HT1080 (cell line): Measurements from ENCODE around the genes ORAI2, ALKBH4, FAM185A and RELN.

DNA sequence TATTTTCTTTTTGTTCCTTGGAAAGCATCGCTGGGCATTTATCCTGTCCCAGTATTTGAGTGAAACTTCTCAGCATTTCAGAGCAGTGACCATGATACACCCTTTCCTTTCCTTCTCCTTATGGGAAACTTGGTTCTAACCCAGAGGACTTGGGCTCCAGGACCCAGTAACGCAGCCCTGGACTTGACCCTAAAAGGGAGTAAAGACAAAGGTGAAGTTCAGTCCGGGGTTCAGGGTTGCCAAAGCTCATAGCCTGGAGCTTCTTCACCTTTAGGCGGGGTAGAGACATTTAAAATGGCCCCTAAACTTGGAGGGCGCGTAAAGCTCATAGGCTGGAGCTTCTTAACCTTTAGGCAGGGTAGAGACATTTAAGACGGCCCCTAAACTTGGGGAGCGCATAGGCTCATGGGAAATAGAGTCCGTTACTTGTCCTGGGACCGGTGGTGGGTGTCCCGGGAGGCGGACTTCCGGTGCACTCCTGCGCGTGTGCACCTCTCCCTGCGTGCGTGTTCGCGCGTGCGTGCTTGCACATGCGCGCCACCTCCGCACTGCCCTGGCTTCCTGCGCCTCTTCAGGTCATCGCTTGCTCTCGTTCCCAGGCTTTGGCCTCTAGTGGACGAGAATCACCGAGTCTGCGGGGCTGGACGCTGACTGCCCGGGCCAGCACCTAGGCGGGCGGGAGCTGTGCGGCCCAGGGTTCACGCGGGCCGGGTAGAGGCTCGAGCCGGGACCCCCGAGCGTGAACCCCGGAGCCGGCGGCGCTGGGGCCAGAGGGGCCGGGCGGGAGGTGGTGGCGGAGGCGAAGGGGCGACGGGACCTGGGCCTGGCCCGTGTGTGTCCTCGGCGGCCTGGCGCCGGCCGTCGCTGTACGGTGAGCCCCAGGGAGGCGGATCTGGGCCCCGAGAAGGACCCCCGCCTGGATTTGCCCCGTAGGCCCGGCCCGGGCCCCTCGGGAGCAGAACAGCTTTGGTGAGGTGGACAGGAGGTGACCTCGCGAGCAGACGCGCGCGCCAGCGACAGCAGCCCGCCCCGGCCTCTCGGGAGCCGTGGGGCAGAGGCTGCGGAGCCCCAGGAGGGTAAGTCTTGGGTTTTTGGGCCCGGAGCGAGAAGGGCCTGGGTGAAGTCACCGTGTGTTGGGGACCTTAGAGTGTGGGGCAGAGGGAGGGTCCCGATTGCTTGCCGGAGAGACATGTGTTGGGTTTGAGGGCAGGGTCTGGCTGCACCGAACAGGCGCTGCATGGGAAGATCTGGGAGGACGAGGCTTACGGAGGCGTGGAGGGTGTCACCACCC lies 7.5 kb upstream of the SPDYE6 start:
RAMPAGE:
- cytosol, long total RNA: no peak
- long total RNA: no peak
- nucleus, long total RNA: no peak

GRCh38 chr7:102384887-102385472 lies 11.2 kb upstream of the PRKRIP1 start:
RAMPAGE:
- cytosol, long total RNA: no peak
- long total RNA: no peak
- nucleus, long total RNA: no peak

DNA sequence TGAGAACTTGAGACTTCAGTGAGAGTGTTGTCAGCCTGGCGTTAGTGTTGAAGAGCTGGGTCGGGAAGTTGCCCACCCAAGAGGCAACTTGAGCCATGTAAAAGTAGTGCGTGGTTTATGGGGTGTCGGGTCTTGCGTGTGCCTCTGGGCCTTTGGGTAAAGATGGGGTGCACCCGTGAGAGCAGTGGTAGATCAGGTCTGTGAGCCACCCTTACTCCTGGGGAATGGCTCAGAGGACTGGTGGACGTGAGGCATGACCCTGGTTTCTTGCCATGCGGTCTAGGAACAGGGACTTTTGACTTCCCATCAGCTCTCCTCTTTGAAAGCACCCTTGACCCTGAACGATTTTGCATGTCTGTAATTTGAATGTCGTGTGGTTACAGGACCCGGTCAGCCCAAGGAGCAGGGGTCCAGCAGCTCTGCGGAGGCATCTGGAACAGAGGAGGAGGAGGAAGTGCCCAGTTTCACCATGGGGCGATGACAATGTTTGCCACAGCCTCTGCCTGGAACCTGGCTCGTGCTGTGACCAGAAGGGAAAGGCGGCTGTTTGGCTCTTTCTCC lies 8.7 kb upstream of the ORAI2 start:
RAMPAGE:
- cytosol, long total RNA: no peak
- long total RNA: no peak
- nucleus, long total RNA: no peak

DNA sequence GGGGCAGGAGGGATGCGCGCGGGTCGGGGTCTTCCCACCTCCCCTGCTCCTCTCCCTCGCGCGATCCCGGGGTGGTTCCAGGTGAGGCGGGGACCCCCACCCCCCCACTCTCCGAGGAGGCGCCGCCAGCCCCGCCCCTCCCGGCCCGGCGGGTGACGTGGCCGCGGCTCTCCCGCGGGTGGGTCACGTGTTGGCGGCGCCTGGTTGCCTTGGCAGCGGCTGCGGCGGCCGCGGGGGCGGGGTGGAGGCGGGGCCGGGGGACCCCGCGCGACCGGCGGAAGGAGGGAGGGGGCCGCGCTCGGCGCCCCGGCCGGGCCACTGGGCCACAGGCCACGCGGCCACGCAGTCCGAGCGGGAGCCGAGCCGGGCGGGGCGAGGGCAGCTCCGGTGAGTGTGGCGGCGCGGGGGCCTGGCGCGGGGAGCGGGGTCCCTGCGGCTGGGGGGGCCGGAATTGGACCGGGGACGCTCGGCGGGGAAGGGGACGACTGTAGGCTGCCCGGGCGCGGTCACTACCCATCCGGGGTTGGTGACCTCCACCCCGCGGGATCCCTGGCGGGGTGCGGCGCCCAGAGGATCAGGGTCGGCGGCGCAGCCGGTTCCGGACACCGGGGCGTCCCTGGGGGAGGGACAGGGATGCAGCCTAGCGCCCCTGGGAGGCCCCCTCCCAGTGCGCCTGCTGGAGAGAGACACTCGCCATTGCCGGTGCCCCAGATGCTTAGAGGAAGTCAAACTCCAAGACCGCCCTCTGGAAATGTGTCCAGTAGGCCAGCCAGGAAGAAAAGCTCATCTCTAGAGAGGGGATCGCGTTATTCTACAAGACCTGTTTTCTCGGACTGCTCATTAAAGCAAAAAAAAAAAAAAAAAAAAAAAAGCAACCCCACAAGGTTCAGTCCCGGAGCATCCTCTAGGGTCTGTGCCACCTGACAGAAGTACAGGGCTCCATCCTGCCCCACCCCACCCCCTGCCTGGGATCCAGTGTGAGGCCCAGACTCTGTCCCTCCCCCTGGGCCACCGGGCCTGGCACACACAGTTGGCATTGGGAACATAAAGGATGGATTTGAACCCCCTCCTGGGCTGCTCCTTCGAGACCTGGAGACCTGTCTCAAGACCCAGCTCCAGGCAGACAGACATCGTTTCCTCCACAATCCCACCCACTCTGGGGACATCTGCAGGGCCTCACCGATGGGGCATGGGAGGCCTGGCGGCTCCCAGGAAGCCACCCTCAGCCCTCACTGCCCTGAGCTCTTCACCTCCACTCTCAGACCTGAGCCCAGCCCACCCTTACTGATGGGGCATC lies at the start of gene ORAI2:
Gene ORAI2, plus strand, starts transcription at position 301 of the 1,297 bp plus-strand sequence.
RAMPAGE:
- cytosol, long total RNA: no peak
- long total RNA: no peak
- nucleus, long total RNA: no peak

DNA sequence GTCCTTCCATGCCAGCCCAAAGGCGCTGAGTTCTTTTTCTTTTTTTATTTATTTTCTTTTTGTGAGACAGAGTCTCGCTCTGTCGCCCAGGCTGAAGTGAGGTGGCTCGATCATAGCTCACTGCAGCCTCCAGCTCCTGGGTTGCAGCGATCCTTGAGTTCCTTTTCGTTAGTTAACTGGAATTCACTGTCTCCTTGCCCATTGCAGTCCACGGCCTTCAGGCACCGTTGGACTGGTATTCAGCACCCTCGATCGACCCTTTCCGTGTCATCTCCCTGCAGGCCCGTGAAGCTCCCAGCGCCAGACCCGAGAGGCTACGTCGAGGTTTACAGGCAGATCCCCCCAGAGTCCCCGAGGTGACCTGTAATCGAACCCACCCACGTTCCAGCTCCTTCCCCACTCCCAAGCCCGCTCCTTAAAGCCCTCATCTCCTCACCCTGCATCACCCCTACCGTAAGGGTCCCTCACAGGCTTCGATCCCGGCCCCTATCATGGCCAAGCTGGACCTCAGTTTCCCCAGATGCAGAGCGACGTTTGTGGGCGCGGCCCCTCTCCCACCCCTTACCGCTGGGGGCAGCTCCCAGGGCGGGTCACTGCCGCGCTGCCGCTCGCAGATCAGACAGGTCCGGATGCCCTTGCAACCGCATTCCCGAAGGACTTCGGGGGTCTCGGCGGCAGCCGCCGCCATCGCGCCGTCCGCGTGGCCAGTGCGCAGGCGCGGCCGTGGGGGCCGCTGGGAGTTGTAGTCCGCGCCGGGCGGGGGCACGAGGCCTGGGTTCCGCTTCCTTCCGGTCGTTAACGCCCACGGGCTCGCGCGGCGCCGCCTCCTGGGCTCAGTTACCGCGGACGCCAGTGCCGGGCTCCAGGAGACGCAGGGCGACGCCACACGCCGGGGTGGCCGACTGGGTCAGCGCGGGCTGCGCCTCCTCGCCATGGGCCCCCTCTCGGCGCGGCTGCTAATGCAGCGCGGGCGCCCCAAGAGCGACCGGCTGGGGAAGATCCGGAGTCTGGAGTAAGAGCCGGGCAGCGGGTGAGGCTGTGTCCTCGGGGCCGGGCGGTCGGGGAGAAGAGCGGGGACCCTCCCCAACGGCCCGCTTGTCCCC lies at the start of gene ALKBH4:
Gene ALKBH4, minus strand, starts transcription at position 715 of the 1,103 bp plus-strand sequence.
RAMPAGE:
- cytosol, long total RNA: no peak
- long total RNA: no peak
- nucleus, long total RNA: no peak

DNA sequence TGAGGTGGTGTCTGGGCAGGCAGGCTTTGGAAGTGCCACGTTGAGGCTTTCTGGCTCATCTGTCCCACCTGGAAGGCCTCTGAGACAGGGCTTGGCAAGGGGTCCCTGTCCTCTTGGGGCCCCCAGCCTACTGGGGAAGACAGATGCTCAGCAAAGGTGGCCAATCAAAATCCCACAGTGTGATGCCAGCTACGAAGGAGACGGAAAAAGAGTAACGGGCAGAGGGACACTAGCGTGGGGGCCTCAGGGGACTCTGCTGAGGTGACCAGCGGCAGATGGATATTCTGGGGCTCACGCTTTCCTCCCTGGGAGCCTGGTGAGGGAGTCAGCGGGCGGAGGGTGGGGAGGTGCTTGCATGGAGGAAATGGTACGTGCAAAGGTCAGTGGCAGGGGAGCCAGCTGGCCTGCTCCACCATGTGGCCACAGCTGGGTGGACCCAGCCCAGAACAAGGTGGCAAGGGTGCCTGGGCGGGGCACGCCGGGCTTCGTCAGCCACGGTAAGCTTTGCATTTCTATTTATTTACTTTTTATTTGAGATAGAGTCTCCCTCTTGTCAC lies 5.5 kb downstream of the LRWD1 start:
RAMPAGE:
- cytosol, long total RNA: no peak
- long total RNA: no peak
- nucleus, long total RNA: no peak

DNA sequence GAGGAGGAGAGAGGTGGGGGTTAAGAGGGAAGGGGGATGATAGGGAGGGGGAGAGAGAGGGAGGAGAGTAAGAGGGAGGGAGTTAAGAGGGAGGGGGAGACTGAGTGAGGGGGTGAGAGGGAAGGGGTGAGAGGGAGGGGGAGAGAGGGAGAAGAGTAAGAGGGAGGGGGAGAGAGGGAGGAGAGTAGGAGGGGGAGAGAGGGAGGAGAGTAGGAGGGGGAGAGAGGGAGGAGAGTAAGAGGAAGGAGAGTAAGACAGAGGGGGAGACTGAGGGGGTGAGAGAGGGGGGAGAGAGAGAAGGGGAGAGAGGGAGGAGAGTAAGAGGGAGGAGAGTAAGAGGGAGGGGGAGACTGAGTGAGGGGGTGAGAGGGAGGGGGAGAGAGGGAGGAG lies 5.2 kb downstream of the RASA4B start:
RAMPAGE:
- cytosol, long total RNA: no peak
- long total RNA: no peak
- nucleus, long total RNA: no peak

RAMPAGE:
- cytosol, long total RNA: no peak
- long total RNA: no peak
- nucleus, long total RNA: no peak
Measured at GRCh38 chr7:102744535-102744876, 4.3 kb upstream of the FAM185A start.

RAMPAGE:
- cytosol, long total RNA: no peak
- long total RNA: start-site peak on the plus strand at chr7:102748987-102749035, 23 reads
- nucleus, long total RNA: no peak
Measured at GRCh38 chr7:102748623-102749665, at the start of gene FAM185A. FAM185A (plus strand) TSS chr7:102748999.

DNA sequence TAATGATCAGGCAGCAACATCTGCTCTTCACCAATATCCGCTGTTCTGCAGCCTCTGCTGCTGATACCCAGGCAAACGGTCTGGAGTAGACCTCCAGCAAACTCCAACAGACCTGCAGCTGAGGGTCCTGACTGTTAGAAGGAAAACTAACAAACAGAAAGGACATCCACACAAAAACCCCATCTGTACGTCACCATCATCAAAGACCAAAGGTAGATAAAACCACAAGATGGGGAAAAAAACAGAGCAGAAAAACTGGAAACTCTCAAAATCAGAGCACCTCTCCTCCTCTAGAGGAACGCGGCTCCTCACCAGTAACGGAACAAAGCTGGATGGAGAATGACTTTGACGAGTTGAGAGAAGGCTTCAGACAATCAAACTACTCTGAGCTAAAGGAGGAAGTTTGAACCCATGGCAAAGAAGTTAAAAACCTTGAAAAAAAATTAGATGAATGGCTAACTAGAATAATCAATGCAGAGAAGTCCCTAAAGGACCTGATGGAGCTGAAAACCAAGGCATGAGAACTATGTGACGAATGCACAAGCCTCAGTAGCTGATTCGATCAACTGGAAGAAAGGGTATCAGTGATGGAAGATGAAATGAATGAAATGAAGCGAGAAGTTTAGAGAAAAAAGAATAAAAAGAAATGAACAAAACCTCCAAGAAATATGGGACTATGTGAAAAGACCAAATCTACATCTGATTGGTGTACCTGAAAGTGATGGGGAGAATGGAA lies 32.8 kb downstream of the FAM185A start:
RAMPAGE:
- cytosol, long total RNA: no peak
- long total RNA: no peak
- nucleus, long total RNA: no peak

RAMPAGE:
- cytosol, long total RNA: no peak
- long total RNA: no peak
- nucleus, long total RNA: no peak
Measured at GRCh38 chr7:102934299-102934737, 21.5 kb downstream of the LRRC17 start.

GRCh38 chr7:102988704-102989833 lies 76.3 kb downstream of the LRRC17 start:
RAMPAGE:
- cytosol, long total RNA: no peak
- long total RNA: no peak
- nucleus, long total RNA: no peak

RAMPAGE:
- cytosol, long total RNA: no peak
- long total RNA: no peak
- nucleus, long total RNA: no peak
Measured at GRCh38 chr7:103038102-103038497, 36.8 kb upstream of the ARMC10 start.

DNA sequence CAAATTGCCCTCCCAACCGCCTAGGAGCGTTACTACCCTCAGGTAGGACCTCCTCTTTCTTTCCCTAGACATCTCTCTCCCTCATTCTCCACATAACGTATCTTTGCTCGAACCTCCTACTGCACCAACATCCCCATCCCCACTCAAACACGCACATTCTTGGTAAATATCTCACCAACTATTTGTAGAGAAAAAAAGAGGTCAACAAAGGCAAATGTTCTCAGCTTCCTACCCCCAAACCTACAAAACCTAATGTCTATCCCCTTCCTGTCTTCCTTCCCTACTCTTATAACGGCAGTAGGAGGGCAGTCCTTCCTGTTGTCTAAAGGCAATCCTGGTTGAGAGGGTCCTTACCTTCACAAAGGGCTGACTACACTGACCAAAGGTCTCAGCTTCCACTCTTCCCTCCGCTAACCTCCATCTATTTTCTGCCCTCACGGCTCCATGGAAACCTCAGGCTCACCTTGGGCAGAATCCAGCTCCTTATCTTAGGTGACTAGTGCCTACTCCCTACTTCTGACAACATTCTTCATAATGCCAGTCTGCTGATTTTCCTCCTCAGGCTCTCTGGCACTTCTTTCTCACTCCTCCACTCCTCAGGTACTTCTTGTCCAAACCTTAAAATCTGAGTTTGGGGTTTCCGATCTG lies 1.0 kb upstream of the ARMC10 start:
RAMPAGE:
- cytosol, long total RNA: no peak
- long total RNA: no peak
- nucleus, long total RNA: no peak

DNA sequence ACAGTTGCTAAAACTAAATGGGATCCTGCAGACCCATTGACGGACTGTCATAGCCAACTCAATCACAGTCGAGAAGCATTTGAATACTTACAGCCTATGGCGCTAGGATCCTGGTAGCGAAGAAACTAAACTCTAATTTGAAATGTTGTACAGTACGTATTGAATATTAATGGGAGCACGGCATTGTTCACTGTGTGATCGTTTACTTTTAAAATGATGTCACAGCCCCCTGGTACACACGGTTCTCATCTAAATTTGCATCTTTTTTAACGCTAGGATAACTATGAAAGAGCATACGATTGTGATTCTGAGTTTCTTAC lies 842 bp upstream of the NAPEPLD start:
RAMPAGE:
- cytosol, long total RNA: no peak
- long total RNA: no peak
- nucleus, long total RNA: no peak

DNA sequence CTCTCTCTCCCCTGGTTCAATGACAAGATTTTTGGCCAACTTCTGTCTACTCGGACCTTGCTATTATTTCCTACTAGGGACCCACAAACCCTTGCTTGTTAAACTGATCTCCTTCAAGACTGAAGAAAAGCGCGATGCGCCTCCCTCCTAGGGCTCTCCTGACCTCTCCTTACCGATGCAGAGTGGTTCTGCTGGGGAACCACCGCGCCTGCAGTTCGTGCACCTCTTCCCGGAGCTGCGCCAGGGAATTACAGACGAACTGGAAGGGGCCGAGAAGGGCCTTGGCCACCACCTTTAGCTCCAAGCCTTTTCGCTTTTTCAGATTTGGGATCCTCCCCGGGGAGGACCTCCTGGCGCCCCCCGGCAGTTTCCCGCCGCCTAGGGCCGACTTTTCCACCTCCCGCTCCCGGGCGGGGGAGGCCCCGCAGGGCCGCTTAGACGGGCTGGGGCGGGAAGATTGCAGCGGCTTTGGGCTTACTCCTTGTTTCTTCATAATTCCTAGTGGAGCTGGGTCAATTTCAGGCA lies 17.5 kb upstream of the PMPCB start:
RAMPAGE:
- cytosol, long total RNA: no peak
- long total RNA: no peak
- nucleus, long total RNA: no peak

GRCh38 chr7:103445137-103445876 lies 700 bp downstream of the SLC26A5 start:
RAMPAGE:
- cytosol, long total RNA: no peak
- long total RNA: no peak
- nucleus, long total RNA: no peak

GRCh38 chr7:103989471-103990369 lies at the start of gene RELN:
RELN (minus strand) TSS chr7:103989658.
RAMPAGE:
- cytosol, long total RNA: no peak
- long total RNA: no peak
- nucleus, long total RNA: no peak

DNA sequence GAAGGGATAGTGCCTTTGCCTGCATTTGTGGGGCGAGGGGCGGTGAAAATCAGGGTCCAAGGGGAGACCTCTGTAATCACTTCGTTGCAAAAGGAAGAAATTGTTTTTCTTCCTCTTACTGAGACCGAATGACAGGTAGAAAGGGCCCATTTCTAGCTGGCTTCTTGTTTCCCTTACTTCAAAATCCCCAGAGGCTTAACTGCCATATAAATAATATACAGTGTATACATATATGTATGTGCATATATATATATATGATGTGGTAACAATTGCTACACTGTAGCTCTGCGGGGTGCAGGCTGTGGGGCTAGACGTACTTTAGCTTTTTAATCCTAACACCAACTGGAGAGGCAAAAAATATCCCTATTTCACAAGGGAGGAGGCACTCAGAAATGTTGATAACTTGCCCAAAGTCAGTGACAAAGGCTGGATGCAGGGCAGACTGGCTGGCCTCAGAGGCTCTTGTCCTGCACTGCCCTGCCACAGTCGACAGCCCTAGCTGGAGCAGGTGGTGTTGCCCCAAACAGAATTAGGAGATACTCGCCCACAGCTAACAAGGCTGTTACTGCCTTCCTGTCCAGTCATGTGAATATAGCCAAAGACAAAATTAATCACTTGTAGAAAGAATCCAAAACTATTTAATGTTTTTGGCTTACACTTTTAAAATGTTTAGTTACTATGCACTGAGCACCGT lies 1.5 kb upstream of the RELN start:
RAMPAGE:
- cytosol, long total RNA: no peak
- long total RNA: no peak
- nucleus, long total RNA: no peak

DNA sequence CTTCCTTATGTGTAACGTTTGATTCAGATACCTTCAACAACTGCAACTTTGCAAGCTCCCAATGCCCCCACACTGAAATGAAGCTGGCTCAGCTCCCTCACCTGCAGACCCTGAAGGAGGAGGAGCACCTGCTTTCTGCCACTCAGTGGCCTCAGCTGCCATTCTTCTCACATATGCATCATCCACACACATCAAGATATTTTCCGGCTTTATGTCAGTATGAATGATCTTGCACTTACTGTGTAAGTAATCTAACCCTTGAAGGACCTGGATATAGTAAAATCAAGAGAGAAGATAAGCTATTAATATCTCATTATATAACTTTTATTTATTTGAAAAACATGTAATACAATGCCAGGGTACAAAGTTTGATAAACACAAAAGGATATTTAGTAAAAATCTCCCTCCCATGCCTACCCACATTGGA lies 132.4 kb downstream of the KMT2E start:
RAMPAGE:
- cytosol, long total RNA: no peak
- long total RNA: no peak
- nucleus, long total RNA: no peak